Measurements from ENCODE around the gene CAPN8.

DNA sequence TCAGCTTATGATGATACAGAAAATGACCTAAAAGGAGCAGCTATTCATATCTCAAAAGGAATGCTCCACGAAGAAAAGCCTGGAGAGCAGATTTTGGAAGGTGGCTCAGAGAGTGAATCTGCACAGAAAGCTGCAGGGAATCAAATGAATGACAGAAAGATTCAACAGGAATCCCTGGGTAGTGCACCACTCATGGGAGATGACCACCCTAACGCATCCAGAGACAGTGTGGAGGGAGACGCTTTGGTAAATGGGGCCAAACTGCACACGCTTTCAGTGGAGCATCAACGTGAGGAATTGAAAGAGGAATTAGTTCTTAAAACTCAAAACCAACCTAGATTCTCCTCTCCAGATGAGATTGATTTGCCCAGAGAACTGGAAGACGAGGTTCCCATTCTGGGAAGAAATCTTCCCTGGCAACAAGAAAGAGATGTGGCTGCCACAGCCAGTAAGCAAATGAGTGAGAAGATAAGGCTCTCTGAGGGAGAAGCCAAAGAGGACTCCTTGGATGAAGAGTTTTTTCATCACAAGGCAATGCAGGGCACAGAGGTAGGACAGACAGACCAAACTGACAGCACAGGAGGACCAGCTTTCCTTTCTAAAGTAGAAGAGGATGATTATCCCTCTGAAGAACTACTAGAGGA is 11.0 kb downstream of the MIA3 start:
- PRO-cap, 2 experiments: no peak in any of the 2 experiments

DNA sequence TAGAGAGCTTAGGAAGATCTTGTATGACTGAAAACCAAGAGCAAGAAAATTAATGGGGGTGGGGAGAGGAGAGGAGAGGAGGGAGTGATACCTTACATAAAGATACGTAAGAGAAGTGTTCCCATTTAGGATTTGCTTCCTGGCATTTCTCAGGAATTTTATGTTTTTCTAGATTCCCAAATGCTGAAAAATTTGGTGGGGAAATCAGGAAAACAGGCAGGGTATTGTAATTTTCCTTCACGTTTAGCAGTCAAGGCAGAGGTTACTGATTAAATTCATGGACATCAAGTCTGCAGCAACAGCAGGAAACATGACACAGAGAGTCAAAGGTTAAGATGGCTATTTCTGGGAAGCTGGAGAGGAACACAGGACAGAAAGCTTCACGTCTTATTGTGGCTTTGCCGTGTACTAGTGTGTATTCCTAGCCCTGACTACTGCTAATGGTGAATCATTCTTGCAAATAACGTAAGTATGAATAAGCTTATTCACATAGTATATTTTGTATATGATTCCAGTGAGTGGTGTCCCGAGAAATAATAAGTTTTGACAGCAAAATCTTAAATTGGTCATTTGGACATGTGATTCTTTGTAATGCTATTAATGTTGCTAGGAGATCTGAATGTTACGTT is 77.2 kb downstream of the DISP1 start:
- PRO-cap, 2 experiments: no peak in any of the 2 experiments

GRCh38 chr1:223022459-223023082 is 120.5 kb downstream of the TLR5 start:
- PRO-cap, 2 experiments: no peak in any of the 2 experiments

DNA sequence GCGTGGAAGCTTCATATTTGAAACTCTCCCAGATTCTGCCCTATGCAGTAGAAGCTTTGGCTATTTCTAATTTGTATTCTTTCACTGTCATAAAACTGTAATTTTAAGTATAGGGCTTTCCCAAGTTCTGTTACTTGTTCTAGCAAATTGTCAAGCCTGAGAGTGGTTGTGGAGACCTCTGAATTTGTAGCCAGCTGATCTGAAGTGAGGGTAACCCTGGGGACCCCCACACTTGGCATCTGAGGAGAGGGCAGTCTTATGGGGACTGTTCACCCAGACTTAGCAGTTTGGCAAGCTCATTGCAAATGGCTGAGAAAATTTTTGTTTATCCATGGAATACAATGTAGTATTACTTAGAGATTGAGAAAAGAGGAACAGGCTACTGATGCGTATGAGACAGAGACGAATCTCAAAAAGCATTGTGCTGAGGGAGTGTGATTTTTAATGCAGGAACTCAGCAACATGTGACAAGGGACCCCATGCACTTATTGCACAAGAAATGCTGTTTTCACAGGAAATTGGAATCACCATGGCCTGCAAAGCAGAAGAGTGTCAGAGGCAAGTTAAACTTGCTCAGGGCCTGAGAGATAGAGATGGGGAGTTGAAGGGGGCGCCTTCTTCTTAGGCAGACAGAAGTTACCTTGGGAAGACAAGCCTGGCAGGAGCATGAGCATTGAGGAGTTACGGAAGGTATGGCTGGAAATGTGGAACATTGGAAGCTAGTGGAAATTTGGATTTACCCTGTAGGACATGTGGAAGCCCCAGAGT is 32.5 kb upstream of the TLR5 start:
- PRO-cap, 2 experiments: no peak in any of the 2 experiments

DNA sequence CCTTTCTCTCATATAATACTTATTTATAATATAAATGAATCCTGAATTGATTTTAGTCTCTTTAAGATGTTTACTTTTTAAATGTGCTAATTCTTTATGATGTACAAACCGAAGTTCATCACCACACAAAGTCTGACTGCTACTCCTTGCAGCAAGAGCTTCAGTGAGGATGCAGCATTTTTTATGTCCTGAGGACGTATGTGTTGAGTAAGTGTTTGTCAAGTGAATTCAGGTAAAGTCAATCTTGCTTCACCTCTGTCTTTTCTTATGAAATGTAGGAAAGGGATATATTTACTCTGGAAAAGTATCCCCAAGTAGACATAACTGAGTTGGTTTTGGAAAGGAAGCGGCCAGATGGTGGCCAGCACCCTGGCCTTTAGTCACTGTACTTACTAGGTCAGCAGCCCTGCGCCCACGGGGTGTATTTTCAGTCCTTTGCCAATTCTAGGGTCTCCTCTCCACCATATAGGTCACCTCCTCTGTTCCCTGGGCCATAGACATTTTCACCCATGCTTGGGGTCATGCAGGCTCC is 75.2 kb downstream of the SUSD4 start:
- PRO-cap, 2 experiments: peak in 1 of 2 experiments; most common plus-strand start position 396 of the sequence (in 1)

DNA sequence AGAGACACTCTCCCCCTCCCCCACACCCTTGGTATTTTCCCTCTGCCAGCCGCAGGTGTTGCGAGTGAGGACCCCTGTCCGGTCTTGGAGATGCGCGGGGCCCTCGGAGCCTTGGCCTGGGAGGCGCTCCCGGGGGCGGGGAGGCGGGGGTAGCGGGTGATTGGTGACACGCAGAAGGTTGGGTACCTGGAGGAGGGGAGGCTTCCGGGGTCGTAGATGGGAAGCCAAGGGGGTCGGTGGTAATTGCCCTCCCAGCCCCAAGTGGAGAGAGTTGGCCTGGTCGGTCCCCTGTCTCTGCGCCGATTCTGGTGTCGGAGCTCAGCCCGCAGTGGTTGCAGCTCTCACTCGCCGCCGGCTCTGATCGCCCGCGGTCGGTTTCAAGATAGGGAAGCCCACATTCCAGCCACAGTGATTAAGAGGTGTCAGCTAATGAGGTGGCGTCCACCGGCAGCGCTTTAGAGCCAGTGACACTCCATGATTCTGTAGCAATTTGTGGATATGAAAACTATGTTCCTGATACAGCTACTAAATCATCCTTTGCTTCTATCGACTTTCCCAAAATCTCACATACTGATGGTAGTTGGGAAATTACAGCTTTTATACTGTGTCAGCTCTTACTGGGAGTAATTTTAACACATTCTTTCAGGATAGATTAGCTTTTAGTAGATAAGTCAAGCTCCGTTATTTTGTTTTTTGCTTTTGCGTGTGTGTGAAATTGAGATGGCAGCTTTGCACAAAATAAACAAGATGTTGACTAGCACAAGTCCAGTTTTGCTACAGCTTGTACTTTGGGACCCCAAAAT is 1.1 kb upstream of the SUSD4 start:
- PRO-cap, 2 experiments: no peak in any of the 2 experiments

DNA sequence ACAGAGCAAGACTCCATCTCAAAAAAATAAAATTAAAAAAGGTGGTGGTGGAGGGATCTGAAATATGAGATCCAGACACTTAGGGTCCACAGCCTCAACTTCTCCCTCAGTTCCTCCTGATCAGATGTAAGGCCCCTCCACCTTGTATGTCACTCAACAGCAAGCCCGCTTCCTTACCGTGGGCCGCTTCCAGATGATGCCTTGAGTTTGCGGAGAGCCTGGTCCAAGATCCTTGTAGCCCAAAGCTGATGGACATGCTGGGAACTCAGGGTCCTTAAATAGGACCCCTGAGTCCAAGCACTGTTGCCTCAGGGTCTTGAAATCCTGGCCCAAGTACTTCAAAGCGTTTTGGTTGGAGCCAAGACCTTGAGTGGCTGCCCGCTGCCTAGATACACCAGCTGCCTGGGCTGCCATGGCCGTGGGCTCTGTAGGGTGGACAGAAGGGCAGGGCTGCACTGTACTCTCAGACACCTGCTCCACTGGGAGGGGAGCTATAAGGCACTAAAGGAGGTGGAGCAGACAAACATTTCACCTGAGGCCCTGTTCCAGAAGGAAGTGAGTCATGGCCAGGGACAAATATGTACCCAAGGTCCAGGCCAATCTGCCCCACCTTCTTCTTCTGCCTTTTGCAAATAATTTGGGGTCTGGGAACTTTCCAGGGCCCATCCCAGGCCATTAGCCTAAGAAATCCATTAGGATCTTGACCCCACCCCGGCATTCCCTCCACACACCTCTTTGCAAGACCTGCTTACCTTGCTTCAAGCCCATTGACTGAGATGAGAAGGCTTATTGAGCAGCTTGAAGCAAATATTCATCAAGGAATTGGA is at the start of gene CAPN8:
CAPN8 (minus strand) TSS at position 469 of the 827 bp plus-strand sequence.
- PRO-cap, 2 experiments: peak in 2 of 2 experiments; most common minus-strand start position 469 of the sequence (in 2)

DNA sequence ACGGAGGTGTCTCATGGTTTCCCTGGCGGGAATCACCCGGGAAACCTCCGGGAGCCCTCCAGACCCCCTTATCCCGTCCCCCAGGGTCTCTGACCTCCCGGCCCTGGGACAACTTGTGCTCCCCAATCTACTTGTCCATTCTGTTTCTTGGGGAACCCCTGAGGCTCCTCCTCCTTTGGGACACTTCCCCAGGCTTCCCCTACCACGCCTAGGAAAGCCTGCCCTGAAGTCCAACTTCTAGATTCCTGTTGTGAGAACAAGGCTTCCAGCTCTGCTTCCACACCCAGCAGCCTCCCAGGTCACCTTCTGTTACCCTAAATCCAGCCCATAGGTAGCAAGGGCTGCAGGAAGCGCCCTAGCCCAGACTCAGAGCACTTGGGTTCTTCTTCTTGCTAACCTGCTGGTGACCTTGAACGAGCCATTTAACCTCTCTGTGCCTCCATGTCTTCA is 1.1 kb downstream of the CAPN2 start:
- PRO-cap, 2 experiments: no peak in any of the 2 experiments

DNA sequence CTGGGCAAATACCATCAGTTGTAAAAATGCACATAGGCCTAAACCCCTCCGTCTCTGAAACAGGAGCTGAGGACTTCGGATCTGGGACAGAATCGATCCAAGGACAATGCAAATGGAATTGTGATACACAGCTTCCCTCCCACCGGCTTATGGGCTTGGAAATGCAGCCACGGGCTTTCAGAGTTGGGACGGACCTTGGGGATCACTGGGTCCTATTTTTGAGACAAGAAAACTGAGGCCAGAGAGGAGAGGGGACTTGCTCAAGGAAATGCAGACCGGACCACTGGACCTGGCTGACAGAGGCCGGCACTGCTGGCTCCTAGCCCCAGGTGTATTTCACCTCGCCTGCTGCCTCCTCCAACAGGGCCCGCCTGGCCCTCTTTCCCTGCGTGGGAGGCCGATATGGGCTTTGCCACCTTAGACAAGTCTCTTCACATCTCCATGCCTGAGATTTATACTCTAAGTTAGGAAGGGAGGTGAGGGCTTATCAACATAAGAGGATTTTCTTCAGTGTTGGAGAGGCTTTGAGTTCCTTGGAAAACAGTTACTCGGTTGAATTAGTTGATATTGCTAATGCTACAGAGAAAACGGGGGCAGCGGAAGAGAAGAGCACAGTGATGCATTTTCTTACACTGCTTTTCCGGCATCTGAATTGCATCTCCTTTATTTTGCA is 44.5 kb downstream of the CAPN2 start:
- PRO-cap, 2 experiments: no peak in any of the 2 experiments

DNA sequence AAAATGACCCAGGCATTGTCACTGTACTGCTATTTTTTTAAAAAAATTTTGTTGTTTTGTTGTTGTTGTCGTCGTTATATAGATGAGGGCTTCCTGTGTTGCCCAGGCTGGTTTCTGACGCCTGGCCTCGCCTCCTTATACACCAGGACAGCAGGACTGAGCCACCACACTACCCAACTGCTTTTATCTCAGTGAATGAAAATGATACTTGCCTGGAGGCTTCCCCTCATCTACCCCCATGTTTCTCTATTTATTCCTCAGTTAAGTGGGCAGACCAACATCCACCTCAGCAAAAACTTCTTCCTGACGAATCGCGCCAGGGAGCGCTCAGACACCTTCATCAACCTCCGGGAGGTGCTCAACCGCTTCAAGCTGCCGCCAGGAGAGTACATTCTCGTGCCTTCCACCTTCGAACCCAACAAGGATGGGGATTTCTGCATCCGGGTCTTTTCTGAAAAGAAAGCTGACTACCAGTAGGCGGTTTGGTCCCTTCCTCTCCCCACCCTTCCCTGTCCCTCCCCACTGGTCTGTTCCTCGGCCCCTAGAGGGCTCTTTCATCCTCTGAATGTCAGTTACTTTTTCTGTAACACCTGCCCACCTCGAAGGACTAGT is 46.8 kb downstream of the CAPN2 start:
- PRO-cap, 2 experiments: no peak in any of the 2 experiments

DNA sequence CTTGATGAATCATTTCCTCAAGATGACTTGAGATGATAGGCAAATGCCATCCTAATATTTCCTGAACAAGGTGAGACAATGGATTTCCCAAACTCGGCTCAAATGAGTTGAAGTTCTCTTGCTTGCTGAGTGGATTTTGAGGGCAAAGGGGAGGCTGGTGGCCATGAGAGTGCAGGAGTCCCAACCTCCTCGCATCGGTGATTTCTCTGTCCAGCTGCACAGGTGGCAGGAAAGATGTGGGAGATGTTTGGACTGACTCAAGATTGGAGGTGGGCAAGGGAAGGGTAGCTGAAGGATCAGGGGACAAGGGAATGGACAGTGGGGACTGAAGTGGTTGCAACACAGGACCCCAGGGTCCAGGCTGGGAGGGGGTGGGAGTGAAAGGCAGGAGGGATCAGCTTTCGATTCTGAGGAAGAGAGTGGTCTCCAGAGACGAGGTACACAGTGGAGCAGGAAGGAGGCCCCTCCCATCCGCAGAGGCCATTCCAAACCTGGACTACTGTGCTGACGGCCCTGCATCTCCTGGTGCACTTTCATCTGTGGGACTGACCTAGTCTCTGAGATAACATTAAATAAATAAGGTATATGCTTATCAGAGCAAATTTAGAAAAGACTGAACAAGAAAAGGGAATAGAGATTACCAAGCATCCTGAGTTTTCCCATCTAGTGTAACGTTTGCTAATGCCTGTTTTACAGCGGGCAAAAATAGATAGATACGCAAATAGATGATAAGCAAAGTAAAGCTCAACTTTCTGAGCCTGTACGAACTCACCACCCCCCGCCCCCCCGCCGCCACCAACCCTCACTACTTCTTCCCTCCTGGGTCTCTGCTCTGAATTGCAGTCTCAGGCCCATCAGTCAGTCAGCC is 64.1 kb downstream of the CAPN2 start:
- PRO-cap, 2 experiments: no peak in any of the 2 experiments

GRCh38 chr1:223799621-223800334 is 46.0 kb downstream of the TP53BP2 start:
- PRO-cap, 2 experiments: no peak in any of the 2 experiments

- PRO-cap, 2 experiments: no peak in any of the 2 experiments
These were observed 1.1 kb downstream of the TP53BP2 start for GRCh38 chr1:223844503-223845201.

DNA sequence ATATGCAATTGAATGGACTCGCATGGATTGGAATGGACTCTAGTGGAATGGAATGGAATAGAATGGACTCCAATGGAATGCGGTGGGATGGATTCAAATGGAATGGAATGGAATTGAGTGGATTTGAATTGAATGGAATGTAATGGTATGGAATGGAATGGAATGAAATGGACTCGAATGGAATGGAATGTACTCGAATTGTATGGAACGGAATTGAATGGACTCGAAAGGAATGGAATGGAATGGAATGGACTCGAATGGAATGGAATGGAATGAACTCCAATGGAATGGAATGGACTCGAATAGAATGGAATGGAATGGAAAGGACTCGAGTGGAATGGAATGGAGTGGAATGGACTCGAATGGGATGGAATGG is 99.5 kb upstream of the FBXO28 start:
- PRO-cap, 2 experiments: no peak in any of the 2 experiments

DNA sequence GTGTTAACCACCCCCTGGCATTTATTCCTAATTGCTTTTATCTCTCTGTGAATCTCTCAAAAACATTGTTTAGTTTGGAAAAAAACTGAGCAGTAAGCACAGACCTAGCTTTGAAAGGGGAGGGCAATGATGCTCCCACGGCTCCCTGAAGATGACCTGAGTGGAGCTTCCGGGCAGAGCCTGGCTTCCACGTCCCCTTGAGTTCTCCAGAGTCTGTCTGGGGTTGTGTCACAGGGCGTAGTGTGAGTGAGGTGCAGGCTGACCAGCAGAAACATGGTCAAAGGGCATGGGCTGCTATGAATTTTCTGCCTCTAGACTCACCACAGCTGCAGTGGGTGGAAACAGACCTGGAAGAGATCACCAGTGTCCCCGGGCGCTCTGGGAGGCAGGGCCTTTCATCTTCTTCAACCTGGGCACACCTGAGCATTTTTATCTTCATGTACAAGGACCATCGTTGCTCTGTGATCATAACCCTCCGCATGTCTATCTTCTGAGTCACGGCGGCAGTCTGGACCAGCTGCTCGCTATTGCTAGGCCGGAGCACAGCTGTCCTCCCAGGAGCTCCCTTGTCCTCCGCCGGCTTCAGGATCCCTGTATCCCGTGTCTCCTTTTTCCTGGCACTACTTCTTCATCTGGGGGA is 29.5 kb downstream of the DEGS1 start:
- PRO-cap, 2 experiments: no peak in any of the 2 experiments

DNA sequence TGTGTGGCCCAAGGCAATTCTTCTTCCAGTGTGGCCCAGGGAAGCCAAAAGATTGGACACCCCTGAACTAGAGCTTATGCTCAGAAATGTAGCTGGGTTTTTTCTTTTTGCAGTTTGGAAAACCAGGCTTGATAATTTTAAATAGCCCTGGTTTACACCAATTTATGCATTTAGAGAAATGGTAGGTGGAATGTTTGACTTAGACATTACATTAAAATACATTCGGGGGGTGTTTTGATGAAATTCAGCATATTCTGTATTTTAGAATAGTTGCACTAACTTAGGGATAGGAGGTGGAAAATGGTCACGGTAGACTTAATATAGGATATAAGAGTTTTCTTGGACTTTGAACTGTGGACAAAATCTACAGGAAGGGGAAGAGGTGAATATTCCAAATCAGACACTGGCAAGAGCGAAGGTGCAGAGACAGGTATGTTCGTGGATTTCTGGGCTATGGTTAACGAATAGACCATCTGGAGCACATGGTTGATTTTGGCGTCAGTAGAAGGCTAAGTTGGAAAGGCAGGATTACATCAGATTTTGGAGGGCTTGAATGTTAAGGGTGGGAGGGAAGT is 2.0 kb downstream of the CNIH4 start:
- PRO-cap, 2 experiments: no peak in any of the 2 experiments

GRCh38 chr1:224447201-224447641 is 12.6 kb upstream of the WDR26 start:
- PRO-cap, 2 experiments: no peak in any of the 2 experiments

GRCh38 chr1:224503189-224504021 is 68.8 kb upstream of the WDR26 start:
- PRO-cap, 2 experiments: peak in 1 of 2 experiments; most common plus-strand start chr1:224503456 (in 1); most common minus-strand start chr1:224503403 (in 1)

DNA sequence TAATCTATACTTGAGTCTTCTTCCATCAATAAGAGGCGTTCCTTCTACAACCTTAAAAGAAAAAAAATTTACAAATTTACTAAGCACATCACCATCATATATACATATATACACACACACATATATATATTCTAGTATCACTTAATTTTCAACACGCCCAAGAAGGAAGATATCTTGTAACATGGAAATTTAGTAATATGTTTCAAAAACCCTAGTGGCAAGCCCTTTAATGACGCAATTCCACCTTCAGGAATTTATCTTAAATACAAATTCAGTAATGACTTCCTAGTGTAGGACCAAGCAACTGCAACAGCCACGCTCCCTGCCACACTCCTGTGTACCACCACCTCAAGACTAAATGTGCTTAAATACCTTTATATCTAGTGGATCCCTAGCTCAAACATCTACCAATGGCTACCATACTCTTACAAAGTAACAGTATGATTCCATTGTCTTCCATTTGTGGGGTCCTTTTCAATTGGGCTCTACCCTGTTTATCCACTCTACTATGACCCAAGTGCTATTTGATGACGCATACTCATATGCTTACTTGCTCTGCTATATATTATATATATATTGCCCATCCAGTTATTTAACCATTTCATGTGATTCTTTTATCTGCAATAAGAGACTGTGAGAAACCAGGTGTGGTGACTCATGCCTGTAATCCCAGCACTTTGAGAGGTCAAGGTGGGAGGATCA is 12.4 kb downstream of the LBR start:
- PRO-cap, 2 experiments: no peak in any of the 2 experiments

GRCh38 chr1:225425148-225425923 is 2.5 kb downstream of the LBR start:
- PRO-cap, 2 experiments: no peak in any of the 2 experiments